Sigmoid colon (tissue), 4 donors: Measurements from ENCODE around the gene NPIPA8.

DNA sequence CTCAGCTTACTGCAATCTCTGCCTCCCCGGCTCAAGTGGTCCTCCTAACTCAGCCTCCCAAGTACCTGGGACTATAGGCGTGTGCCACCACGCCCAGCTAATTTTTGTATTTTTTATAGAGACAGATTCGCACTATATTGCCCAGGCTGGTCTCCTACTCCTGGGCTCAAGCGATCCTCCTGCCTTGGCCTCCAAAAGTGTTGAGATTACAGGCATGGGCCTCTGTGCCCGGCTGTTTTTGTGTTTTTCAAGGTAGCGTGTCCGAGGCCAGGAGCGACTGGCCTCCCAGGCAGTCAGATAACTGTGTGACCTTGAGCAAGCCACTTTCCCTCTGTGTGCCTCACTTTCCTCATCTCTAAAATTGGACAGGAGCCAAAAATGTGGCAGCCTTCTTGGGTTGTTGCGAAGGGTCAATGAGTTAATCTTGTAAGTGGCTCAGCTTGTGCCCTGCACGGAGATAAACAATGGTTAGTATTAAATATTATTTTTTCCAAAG, 2.4 kb downstream of the ABCC1 start:
- PRO-cap, result no peak
- RAMPAGE, long total RNA, 4 experiments, result no peak in any of the 4 experiments

GRCh38 chr16:15970010-15970666, 20.7 kb downstream of the ABCC1 start:
- PRO-cap, result no peak
- RAMPAGE, long total RNA, 4 experiments, result no peak in any of the 4 experiments

GRCh38 chr16:15983747-15984408, 34.5 kb downstream of the ABCC1 start:
- PRO-cap, result no peak
- RAMPAGE, long total RNA, 4 experiments, result no peak in any of the 4 experiments

DNA sequence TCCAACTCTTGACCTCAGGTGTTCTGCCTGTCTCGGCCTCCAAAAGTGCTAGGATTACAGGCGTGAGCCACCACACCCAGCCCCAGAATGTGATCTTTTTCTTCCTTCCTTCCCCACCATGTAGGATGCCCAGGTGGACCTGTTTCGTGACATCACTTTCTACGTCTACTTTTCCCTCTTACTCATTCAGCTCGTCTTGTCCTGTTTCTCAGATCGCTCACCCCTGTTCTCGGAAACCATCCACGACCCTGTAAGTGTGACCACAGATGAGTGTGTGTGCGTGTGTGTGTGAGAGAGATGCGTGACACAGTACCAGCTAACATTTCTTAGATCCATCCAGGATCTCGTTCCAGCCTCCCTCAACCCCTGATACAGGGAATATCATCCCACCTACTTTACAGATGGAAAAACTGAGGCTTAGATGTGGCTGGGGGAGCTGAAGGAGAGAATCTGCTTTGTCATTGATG, 67.0 kb downstream of the ABCC1 start:
- PRO-cap, result no peak
- RAMPAGE, long total RNA, 4 experiments, result no peak in any of the 4 experiments

DNA sequence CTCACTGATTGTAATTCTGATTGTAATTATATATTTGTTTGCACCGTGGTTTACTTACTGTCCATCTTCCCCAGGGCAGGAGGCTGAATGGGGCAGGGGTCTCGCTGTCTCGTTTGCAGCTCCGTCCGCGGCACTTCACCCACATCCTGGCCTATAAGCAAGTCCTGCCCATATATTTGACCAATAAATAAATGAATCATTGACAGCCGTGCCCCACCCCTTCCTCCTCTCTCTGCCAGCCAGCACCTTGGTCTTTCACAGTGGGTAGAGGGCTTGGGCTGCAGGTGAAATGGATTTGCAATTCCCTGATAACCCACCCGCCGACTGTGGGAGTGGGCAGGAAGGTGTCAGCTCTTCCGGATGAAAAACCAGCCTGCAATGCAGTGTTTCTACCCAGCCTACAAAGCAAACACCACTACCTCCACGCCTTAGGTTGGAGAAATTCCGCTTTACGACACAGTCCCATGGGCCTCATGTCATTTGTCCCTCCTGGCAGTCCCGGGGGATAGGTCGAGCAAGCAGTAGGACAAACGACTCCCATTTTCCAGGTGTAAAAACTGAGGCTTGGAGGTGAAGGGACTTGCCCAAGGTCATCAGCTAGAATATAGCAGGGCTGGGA, 78.9 kb downstream of the ABCC1 start:
- PRO-cap, result no peak
- RAMPAGE, long total RNA, 4 experiments, result no peak in any of the 4 experiments

GRCh38 chr16:16038135-16038490, 88.7 kb downstream of the ABCC1 start:
- PRO-cap, result no peak
- RAMPAGE, long total RNA, 4 experiments, result no peak in any of the 4 experiments

- PRO-cap, result no peak
- RAMPAGE, long total RNA, 4 experiments, result no peak in any of the 4 experiments
Measured at GRCh38 chr16:16142989-16143381, 80.3 kb downstream of the ABCC6 start.

DNA sequence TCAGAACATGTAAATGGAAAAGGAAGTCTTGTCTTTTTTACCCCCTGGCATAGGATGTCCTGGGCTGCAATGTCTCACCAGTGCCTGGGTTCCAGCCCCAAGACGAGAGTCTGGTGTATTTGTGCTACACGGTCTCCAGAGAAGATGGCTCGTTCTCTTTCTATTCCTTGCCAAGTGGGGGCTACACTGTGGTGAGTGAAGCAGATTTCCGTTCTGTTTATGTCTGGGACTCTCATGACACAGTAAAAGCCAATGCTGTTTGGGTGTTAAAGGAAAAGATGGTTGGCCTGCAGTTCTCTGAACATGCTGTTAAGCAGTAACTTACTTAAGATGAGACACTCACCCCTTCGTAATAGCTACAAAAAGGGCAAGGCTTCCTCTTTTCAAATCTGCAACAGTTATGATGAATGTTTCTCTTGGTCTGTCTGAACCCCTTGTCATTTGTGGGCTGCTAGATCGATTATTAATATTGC, 19.6 kb downstream of the NOMO3 start:
- PRO-cap, result no peak
- RAMPAGE, long total RNA, 4 experiments, result no peak in any of the 4 experiments

DNA sequence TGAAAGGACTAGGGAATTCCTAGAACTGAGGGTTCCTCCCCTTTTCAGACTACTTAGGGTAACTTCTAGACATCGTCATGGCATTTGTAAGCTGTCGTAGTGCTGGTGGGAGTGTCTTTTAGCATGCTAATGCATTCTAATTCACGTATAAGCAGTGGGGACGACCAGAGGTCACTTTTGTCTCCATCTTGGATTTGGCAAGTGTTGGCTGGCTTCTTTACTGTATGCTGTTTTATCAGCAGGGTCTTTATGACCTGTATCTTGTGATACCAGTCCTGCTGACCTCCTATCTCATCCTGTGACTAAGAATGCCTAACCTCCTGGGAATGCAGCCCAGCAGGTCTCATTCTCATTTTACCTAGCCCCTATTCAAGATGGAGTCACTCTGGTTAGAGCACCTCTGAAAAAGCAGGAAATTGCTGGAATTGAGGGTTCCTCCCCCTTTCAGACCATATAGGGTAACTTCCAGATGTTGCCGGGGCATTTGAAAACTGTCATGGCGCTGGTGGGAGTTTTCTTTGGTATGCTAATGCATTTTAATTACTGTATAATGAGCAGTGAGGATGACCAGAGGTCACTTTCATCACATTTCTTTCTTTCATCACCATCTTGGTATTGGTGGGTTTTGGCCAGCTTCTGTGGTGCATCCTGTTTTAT, 388.4 kb downstream of the XYLT1 start:
- PRO-cap, result no peak
- RAMPAGE, long total RNA, 4 experiments, result no peak in any of the 4 experiments

DNA sequence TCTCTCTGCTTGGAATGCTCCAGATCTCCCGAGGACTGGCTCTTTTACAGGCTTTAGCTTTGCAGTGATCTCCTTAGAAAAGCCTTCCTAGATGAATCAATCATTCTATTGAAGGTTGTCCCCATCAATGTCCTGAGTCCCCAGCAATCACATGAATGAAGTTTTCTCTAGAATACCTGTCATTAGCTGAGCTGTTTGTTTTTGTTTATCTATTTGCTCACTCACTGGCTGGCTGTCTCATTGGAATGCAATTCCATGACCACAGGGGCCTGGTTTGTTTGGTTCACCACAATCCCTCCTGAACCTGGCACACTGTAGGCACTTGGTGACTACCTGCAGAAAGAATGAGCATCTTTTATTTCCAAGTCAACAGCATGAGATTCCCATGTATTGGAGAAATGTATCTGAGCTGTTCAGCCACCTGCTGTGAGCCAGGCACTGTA, 345.2 kb downstream of the XYLT1 start:
- PRO-cap, result no peak
- RAMPAGE, long total RNA, 4 experiments, result no peak in any of the 4 experiments

- PRO-cap, result no peak
- RAMPAGE, long total RNA, 4 experiments, result no peak in any of the 4 experiments
Measured at GRCh38 chr16:17227464-17227874, 243.3 kb downstream of the XYLT1 start.

GRCh38 chr16:17468418-17468904, 2.3 kb downstream of the XYLT1 start:
- PRO-cap, result no peak
- RAMPAGE, long total RNA, 4 experiments, result no peak in any of the 4 experiments

- PRO-cap, result no peak
- RAMPAGE, long total RNA, 4 experiments, result no peak in any of the 4 experiments
Measured at GRCh38 chr16:18336510-18337006, at the start of gene NPIPA8. NPIPA8 (minus strand) TSS chr16:18336736.

GRCh38 chr16:18571420-18571560, 9.4 kb upstream of the NOMO2 start:
- PRO-cap, result no peak
- RAMPAGE, long total RNA, 4 experiments, result no peak in any of the 4 experiments

DNA sequence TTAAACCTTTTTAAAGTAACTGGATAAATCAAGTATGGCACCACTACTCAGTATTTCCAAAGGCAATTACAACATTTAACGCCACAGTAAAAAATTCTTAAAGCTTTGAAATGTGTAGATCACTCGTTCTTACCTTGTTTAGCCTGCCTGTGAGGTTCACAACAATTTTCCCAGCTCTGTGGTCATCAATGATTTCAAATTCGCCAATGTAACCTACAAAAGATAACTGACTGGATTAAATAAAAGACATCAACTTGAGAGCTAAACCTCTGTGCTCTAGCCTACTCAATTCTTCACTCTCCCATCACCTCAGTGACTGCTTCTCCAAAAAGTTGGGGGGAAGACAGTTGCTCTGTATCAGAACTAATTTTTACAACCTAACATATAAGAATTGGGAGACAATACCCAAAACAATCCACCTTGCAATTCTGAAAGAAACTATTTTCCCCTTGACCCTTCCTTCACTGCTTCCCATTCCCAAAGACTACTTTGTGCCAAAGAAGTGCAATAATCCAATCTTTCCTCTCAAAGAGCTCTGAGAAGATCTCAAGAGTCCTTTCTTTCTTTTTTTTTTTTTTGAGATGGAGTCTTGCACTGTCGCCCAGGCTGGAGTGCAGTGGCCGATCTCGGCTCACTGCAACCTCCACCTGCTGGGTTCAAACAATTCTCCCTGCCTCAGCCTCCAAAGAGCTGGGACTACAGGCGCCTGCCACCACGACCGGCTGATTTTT, 2.0 kb downstream of the RPS15A start:
- PRO-cap, result no peak
- RAMPAGE, long total RNA, 4 experiments, result no peak in any of the 4 experiments

DNA sequence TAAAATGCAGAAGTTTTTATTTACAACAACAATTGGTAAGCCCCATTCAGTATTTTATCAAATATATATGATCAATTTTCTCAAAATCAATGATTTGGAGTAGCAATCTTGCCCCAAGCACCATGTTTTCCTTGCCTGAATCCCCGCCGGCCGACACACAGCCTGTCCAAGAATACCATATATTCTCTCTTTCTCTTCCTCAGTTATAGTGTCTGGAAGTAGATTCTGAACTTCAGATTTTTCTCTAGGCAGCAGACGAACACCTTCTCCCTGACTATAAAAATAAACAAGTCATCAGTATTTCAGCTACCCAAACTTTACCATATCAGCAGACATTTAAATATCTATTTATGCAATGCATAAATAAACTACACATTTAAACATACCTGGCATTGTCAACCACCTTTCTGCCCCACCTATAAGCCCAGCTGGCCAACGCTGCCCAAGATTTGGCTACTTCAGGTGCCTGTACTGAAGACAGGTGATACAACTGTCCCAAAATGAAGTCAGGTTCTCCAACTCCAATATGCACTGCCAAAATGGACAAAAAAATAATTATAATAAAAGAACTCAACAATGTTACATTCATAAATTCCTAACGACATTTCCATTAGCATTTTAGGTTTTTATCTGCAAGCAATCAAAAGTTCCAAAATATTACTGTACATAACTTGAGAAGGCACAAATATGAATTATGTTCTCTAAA, 50.7 kb upstream of the ARL6IP1 start:
- PRO-cap, result no peak
- RAMPAGE, long total RNA, 4 experiments, result start-site peak on the minus strand in 1 of 4 experiments, centred at positions 260 to 465 of the sequence, 9 to 15 reads per replicate

DNA sequence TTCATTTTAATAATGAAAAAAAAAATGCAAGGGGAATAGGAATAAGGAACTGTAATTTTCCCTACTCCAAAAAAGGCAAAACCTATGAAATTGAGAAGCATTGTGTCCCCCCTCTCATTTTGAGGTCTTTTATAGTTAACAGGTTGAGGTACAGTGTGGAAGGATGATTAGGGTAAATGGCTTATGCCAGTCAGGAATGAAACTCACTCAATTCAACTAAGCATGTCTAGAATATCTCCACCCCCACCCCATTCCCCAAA, 56.9 kb downstream of the SMG1 start:
- PRO-cap, result no peak
- RAMPAGE, long total RNA, 4 experiments, result no peak in any of the 4 experiments

GRCh38 chr16:18958824-18959121, 25.0 kb upstream of the TMC7 start:
- PRO-cap, result no peak
- RAMPAGE, long total RNA, 4 experiments, result no peak in any of the 4 experiments

- PRO-cap, result no peak
- RAMPAGE, long total RNA, 4 experiments, result no peak in any of the 4 experiments
Measured at GRCh38 chr16:19086269-19086986, 19.0 kb downstream of the COQ7 start.

- PRO-cap, result no peak
- RAMPAGE, long total RNA, 4 experiments, result no peak in any of the 4 experiments
Measured at GRCh38 chr16:19115445-19116002, 1.8 kb downstream of the ITPRIPL2 start.